Osteocyte (in vitro differentiated cells): ENCODE data around the genes SMCO2 and MRPS35.

DNA sequence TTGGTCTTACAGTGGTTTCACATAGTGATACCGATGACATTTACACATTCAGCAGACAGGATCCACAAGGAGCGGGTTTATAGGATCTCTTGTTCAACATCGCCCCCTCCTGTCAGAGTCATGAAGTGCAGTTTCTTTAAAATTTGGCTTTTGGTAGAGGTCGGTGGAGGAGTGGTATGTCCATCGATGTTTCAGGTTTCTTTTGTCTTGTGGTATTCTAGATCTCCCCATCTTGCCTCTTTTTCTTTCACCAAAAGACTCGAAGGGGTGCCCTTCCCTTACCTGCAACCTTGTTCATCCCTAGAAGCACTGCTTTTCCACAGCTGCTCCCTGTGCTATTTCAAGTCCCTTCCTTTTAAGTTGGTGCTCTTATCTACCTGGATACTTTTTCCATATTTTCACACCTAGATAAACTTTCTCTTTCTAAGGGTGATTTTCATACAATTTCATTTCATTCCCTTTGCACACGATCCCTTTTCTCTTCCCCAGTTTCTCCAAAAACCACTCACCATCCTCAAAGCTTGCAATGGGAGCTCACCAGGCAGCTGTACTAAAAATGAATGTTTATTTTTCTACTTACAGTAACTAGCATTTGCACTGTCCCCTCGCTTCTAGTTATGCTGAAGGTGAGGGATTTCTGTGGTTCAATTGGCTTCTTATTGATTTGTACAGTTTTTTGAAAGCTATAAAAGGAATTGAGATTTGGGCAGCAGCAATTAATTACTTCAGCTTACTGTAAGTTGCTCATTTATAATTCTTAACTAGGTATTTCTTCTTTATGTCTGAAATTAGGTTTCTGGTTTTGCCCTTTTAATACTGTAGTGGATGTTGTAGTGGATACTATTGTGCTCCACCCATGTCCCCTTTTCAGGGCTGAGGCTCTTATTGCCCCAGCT is 181.1 kb downstream of the ITPR2 start:
- PRO-cap: no peak

DNA sequence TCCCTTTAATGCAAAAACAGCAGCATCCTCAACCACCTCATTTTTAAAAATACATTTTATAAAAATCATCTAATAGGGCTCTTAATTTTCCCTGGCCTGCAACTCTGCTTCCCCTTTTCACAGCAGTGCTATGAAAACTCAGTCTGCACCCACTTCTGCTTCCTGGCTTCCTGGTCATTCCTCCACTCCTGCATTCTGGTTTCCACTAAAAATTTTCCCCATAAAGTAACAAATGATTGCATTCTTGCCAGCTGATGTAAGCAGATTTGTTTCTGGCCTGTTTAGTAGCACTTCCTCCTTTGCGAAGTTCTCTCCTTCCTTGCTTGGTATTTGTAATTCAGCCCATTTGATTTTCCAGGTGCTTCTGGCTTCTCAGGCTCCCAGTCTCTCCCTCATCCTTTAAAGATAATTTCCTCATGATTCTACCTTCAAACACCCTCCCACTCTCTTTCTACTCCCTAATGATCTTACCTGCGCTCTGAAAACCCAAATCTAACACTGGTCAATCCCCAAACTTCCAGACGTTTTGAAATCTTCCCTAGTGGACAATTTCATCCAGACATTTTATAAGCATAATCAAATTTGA is 127.8 kb downstream of the ITPR2 start:
- PRO-cap: no peak

DNA sequence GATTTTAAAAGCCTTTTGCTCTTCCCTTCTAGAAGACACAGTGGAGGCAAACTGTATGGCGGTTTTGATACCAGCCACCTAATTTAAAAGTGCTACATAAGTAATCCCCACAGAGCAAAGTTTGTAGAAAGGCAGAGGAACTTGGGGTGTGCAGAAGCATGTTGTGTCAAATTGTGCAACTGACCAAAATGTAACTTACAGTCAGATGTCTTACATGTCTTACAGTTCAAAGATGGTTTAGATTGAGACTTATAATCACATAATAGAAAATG is 1.1 kb upstream of the ITPR2 start:
- PRO-cap: no peak

DNA sequence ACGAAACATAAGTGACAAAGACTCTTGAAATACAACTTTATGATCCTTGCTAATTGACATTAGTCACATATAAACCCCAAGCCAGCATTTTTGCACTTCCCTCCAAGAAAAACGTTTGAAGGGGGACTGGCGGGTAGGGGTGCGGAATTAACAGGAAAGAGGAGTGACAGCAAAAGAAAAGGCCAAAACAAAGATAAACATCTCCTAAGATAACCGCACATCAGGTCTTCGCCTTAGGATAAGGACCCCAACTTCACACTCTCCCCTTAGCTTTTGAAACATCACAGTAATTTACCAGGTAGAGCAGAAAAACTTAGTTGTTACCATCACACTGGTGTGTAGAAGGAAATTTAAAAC is 664 bp downstream of the INTS13 start:
- PRO-cap: no peak

- PRO-cap: unidirectional peak, plus-strand start at chr12:27194107; unidirectional peak, plus-strand start at chr12:27194144
Measured at GRCh38 chr12:27193550-27194581, 50.2 kb upstream of the STK38L start.

- PRO-cap: no peak
Measured at GRCh38 chr12:27332620-27332666, 193 bp upstream of the BMAL2 start.

- PRO-cap: no peak
Measured at GRCh38 chr12:27334166-27334781, 1.6 kb downstream of the BMAL2 start.

GRCh38 chr12:27446594-27446964 is at the start of gene SMCO2:
Gene SMCO2, plus strand, starts transcription at chr12:27446736.
- PRO-cap: no peak

GRCh38 chr12:27515601-27516026 is 8.4 kb upstream of the PPFIBP1 start:
- PRO-cap: no peak

DNA sequence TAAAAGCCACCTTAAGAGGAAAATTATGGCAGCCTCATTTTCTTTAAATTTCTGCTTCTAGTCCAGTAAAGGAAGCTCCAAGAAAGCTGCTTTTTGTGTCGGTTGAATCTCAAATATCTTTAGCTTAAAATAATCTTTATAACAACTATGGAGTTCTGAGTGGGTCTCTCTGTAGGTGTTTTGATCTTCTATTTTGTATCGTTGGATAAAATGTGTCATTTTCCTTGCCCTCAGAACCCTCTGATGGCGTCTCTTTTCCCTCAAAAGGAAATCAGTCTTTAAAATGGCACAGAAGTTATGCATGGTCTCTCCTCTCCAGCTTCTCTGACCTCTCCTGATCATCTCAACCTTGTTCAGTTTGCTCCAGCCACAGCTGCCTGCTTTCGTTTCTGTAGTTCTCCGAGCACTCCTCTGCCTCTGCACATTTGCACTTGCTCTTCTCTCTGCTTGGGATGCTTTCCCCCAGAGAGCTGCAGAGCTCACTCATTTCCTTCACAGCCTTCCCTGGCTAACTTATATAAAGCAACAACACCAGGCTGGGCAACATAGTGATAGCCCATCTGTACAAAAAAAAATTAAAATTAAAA is 37.4 kb downstream of the PPFIBP1 start:
- PRO-cap: no peak

- PRO-cap: bidirectional peak, plus-strand start at chr12:27710832, minus-strand start at chr12:27710736
Measured at GRCh38 chr12:27710620-27711227, at the start of gene MRPS35. Gene MRPS35, plus strand, starts transcription at chr12:27710832.

- PRO-cap: no peak
Measured at GRCh38 chr12:27798690-27799038, 18.6 kb upstream of the MANSC4 start.

DNA sequence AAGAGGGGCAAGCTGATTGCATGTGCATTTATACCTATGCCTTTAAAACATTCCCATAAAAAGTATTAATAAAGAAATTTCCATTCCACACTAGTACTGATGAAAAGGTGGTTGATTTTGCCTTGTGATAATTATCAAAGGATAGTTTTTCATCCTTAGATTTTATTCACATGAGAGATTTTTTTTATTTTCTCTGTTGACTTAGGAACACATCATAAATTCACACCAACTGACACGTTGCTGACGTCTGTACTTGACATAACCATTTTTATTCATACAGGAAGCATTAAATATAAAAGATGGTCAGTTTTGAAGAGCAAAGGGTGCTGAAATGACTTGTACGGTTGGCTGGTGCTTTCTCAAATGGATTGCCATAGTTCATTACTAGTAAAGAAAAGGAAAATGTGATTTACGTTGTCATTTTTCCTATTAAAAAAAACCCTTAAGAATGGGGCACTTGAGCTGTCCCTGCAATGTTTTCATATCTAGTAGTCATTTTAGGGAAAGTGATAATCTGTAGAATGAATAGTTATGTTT is 22.3 kb upstream of the MANSC4 start:
- PRO-cap: no peak

- PRO-cap: no peak
Measured at GRCh38 chr12:27969663-27970695, 2.6 kb downstream of the PTHLH start.

- PRO-cap: no peak
Measured at GRCh38 chr12:28245922-28247052, 56.0 kb downstream of the CCDC91 start.

- PRO-cap: no peak
Measured at GRCh38 chr12:29719909-29720688, 63.6 kb downstream of the TMTC1 start.

DNA sequence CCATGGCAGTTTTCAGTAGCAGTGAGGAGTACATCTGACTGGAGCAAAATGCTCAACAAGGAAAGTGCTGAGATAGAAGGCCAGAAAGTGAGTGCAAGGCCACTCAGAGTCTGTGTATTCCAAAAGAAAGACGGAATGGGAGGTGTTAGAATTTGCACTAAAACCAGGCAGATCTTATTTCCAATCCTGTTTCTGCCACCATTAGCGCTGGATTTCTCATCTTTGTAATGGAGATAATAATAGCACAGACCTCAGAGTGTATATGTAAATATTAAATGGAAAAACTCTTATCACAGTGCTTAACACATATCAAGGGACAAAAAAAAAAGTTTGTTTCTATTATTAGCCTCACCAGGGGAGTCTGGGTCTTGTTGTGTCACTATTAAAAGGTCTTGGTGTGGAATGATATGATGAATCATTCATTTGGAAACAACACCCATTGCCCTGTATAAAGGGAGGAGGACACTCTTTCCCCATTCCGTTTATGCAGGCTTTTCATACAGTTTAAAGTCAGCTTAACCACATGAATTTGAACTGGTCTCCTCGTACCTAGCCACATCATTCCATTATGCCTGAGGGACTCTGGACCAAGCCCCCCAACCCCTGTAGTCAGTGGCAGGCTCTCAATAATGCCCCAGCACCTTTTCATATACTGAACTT is 349.6 kb downstream of the IPO8 start:
- PRO-cap: no peak

GRCh38 chr12:30794827-30795084 is 40.0 kb upstream of the CAPRIN2 start:
- PRO-cap: no peak

DNA sequence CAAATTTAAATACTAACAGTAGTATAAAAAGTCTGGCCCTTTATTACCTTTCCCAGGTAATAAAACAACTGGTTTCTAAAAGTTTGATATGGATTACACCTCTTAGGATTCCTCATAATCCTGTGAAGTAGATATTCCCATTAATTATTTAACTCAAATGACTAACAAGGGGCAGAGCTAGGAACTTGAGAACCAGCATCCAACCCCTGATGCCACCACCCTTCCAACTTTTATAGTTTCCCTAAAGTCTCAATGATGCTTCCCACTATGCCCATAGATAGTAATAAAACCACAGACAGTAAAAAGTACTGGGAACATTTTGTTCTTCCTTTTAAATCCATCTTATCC is 45.9 kb downstream of the SINHCAF start:
- PRO-cap: no peak

GRCh38 chr12:31317234-31318391 is 8.3 kb downstream of the SINHCAF start:
- PRO-cap: no peak